HT-29 (cell line): ENCODE measurements around a stretch of chr5.

- RAMPAGE, long total RNA, result no peak
These were observed 43.3 kb downstream of the ANKRD33B start for GRCh38 chr5:10606972-10607747.

DNA sequence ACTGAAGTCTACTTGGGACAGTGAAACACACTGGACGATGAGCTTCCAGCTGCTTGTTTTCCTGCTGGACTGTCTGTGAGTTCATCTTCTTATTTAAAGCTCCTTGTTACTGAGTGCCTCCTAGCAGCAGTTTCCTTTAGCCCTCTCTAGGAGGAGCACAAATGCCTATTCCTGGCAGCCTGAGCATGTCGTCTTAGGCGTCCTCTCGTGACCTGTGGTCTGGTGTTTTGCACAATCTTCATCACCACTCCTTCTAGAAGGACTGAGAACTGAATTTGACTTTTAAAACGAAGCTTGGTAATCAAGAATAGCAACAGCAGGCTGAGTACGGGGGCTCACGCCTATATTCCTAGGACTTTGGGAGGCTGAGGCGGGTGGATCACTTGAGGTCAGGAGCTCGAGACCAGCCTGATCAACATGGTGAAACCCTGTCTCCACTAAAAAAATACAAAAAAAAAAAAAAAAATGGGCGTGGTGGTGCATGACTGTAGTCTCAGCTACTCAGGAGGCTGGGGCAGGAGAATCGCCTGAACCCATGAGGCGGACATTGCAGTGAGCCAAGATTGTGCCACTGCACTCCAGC, 44.0 kb downstream of the ANKRD33B start:
- RAMPAGE, long total RNA, result no peak

DNA sequence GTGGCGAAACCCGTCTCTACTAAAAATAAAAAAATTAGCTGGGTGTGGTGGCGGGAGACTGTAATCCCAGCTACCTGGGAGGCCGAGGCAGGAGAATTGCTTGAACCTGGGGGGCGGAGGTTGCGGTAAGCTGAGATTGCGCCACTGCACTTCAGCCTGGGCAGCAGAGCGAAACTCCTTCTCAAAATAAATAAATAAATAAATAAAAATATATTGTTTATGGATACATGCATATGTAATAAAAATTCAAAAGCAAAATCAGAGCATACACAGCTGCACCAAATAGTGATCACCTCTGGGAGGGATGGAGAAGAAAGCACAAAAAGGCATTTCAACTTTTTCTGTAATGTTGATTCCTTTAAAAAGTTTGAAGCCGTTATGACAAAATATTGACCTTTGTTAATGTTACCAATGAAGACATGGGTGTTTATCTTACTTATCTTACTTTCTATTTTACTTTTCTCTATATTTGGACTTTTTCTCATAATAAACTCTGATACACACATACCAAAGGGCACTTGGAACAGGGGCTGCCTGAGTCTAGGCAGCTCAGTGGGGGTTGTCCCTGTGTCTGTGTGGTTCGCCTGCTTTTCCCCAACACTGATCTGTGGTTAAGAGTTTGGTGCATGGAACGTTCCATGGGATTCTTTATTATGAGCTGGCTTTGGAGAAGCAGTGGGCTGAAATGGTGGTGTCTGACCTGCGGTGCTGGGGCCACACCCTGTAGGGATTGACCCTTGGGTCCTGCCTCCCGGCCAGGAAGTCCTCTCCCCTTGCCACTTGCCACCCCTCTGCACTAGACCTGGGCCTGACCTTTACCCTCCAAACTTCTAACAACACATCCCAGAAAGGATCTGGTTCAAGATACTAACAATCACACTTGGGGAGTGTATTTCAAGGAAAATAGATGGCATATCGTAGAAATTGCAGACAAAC, 47.3 kb downstream of the ANKRD33B start:
- RAMPAGE, long total RNA, result no peak

DNA sequence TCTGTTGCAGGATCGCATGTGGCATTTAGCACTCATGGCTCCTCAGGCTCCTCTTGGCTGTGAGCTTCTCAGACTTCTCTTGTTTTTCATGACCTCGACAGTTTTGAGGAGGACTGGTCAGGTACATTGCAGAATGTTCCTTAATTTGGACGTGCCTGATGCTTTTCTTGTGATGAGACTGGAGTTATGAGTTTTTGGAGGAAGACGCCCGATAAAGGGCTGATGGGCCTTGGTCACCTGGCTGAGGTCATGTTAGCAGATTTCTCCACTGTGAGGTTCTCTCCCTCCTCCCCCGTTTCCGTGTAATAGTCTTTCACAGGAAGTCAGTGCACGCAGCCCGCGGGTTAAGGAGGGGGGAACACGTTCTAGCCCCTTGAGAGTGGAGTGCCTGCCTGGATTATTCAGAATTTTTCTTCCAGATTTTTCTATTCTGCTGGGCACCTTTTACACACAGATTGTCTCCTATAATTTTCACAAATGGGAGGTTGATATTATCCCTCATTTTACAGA, 69.8 kb downstream of the ANKRD33B start:
- RAMPAGE, long total RNA, result no peak

- RAMPAGE, long total RNA, result no peak
These were observed 14.4 kb downstream of the DAP start for GRCh38 chr5:10746585-10747093.

DNA sequence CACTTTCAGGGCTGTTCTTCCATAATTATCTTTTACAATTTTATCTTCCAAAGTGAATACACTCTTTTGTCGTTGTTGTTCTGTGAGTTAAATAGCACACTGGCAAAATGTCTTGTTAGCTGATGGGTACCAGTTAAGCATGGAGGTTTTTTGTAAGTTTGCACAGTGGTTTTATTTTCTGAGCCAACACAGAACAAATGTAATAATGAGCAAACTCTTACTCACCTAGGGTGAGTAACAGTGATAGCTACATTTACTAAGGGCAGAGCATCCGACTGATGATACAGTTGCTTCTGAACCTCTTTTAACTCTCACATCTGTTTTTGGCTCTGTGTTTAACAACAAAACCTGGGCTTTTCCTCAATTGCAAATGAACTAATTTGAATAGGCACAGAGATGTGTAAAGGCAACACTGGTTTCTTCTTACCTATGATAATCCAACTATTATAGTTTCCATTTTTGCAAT, 103.1 kb downstream of the CTNND2 start:
- RAMPAGE, long total RNA, result no peak

DNA sequence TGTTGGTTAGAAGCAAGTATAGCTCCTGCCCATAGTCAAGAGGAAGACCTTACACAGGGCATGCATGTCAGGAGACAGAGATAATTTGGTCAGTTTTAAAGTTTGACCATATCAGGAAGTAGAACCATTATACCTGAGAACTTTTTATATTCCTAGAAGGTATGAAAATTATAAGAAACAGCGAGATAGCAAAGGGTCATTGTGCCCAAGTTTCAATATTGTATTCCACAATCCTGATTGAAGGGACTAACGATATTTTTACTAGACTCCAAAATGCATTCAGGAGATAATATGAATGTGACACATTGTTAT, 984.1 kb upstream of the CTNND2 start:
- RAMPAGE, long total RNA, result no peak

GRCh38 chr5:13498301-13498807, 446.1 kb downstream of the DNAH5 start:
- RAMPAGE, long total RNA, result no peak

DNA sequence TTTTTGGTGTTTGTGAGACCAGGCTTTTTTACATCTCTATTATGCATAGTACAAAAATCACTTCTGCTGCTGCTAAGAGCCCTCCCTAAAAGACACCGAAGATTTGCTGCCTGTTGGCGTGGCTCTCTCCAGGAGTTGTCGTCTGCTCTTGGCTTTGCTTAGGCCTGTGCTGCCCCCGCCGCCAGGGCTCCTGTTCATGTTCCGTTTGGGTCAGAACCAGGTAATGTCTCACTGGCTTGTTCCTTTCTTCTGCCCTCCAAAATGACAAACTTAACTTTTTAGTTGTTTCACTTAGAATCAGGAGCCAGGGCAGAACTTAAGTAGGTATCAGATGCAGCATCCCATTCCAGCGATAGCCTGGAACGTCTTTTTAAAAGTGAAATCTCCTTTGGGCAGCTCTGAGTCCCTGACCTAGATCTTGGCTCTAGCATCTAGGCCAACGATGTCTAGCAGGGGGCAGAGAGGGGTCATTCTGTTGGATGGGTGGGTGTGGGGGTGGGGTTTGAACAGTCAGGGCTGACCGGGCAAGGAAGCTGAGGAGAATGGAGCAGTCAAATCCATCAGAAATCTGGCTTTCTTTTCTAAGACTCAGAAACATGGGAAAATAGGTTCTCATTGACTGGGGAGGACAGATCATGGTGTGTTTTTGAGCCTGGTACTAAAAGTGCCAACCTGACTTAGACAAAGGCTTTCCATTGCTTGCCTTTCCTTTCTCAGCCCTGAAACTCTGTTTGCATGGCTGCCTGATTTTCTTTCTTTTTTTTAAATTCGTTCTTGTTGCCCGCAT, 2.7 kb downstream of the TRIO start:
- RAMPAGE, long total RNA, result no peak

- RAMPAGE, long total RNA, result no peak
These were observed 13.6 kb downstream of the TRIO start for GRCh38 chr5:14156396-14157496.

- RAMPAGE, long total RNA, result no peak
These were observed 56.7 kb downstream of the TRIO start for GRCh38 chr5:14199745-14200257.

DNA sequence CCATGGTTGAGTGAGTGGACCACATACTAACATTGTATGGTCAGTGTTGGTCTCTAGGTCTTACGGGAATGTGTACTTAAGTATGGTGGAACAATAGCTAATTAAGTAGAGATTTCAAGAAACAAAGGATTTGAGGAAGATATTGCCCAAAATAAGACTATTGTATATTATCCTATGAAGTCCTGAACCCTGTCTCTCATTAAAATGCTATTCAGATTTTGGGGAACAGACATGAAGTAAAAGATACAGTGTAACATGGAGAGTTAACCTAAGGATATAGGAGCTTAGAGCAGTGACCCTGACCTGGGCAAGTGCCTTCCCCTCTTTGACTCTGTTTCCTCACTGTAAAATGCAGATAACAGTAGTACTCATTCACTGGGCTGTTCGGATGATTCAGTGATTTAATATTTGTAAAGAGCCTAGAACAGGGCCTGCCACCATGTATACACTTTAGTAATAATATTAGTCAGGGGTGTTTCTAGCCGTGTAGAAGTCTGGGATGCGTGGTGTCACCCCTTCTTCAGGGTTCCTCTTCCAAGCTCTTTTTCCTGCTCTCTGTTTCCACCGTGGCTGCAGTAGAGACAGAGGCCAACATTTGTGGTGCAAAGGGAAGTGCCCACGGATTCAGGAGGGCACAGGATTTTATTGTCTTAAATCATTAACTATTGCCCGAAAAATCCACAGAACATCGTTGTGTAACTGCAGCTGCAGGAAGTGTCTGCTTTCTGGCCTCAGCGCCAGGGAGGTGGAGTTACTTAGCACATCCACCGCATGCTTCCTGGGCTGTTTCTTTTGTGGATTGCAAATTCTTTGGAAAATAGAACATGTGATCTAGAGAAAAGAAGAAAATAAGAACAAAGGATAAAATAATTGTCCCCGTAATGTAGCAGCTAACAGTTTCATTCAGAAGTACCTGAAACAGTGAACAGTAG, 61.6 kb downstream of the TRIO start:
- RAMPAGE, long total RNA, result no peak

DNA sequence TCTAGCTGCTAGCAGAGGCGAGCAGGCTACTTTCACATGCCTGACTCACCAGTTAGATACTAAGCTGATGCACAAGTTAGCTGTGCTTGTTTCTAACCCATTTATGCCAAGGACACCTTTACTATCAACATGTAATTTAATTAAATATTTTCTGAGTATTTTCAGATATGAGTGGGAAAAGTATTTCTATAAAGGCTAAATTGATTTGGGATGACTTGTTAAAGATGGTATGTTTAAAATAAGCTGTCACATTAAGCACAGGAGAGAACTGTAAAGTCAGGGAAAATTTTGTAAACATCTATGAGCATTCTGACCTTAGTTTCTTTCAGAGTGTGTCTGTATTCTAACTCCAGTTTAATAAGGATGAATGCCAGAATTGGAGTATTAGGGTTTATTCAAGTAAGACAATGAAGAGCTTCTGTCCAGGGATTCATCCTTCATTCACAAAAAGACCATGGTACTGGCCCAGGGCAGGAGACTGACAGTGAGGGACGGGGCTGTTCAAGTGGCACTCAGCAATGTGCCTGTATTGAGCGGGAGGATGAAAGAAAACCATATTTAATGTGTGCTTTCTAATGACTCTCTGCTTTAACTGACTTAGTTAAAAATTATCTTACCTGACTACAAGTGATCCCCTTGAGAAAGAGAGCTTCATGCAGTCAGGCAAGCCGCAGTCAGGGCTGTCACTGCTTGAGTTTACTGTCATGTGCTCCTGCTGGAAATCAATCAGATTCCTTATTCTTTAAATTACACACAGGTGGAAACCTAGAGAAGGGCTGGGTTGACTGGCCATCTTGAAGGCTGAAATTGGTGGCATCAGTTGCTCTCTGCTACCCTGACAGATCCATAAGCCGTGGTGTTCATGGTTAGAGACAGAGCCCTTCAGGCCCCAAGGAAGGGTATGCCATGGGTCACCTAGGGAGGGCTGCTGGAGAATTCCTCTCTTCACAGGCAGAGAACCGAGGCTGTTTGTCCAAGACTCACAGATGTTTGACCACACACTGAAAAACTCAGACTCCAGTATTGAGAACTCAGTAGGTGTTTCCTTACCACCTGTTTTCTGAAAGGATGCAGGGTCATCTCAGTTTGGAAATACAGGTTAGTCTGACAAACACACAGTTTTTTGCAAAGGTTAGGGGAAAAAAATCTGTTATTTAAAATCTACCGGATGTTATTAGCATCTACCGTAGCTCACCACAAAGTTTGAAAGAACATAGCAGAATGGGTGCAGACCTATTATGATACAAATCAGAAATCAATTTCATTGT, 70.7 kb downstream of the TRIO start:
- RAMPAGE, long total RNA, result no peak

- RAMPAGE, long total RNA, result no peak
These were observed 82.9 kb downstream of the TRIO start for GRCh38 chr5:14225849-14226607.

- RAMPAGE, long total RNA, result no peak
These were observed 103.3 kb downstream of the TRIO start for GRCh38 chr5:14246315-14246954.

GRCh38 chr5:14336255-14337040, 193.3 kb downstream of the TRIO start:
- RAMPAGE, long total RNA, result no peak

DNA sequence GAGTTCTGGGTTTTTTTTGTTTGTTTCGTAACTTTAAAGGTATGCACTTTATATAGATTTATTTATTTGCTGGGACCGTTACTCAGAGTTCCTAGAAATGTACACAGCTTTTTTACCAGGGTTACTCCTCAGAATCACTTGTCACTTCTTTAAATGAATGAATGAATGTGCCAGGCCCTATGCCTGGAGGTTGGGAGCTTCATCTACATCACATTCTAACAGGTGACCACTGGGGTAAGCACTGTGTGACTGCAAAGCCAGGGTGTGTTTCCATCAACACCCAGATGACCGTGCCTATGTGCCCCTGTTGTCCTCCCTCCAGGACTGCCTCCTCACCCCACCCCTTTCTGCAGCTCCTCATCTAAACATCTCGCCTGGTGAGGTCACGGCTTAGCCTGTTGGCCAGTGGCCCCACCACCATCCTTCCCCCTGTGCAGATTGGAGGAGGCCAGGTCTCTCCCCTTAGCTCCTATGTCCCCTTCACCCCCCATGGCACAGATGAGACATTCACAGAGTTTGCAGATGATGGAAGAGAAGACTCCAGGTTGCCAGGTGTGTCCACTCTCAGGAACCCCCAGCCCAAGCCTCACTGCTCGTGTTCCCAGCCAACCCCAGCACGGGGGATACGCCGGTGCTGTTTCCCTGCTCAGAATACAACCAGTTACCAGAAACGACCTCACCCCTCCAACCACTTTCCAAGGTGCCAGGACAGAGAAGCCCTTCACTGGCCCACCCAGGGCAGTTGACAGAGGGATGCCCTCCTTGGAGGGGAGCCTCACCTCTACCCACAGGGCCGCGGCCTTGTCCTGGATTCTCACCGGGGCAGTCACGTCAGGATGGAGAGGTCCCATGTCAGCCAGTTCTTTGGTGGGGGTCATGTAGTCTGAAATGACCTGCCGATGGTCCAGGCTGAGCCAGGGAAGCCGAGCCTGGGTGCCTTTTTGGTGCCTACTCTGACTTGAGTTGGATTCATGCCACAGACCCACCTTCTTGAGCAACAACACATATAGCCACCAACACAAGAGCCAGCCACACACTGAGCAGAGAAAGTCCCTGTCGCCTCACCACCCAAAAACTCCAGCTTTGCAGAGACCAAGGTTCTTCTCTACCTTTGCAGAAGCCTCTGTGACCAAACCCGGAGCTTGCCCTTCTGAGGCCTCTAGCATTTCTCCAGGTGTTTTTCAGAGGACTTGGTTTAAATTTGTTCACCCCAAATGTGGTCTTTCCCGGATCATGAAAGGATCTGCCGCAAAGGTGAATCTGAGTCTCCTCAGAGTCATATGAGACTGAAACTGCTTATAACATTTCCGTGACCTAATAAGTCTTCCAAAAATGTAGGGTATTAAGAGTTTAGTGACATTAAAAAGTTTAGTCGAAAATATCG, 154.2 kb upstream of the OTULINL start:
- RAMPAGE, long total RNA, result no peak

GRCh38 chr5:14444533-14445348, 136.9 kb upstream of the OTULINL start:
- RAMPAGE, long total RNA, result no peak

- RAMPAGE, long total RNA, result no peak
These were observed 128.9 kb upstream of the OTULINL start for GRCh38 chr5:14452457-14453250.

DNA sequence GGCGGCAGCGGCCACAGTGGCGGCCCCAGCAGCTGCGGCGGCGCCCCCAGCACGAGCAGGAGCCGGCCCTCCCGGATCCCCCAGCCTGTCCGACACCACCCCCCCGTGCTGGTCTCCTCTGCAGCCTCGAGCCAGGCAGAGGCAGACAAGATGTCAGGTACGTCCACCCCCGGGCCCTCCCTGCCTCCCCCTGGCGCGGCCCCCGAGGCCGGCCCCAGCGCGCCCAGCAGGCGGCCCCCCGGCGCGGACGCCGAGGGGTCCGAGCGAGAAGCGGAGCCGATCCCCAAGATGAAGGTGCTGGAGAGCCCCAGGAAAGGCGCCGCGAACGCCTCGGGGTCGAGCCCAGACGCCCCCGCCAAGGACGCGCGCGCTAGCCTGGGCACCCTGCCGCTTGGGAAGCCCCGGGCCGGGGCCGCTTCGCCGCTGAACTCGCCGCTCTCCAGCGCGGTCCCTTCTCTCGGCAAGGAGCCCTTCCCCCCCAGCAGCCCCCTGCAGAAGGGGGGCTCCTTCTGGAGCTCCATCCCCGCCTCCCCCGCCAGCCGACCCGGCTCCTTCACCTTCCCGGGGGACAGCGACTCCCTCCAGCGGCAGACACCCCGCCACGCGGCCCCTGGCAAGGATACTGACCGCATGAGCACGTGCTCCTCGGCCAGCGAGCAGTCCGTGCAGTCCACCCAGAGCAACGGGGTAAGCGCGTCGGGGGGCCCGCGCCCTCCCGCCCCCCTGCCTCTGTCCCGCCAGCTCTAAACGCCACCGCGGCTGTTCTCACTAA, 93.8 kb upstream of the OTULINL start:
- RAMPAGE, long total RNA, result no peak